Mesangial cell (primary cell): Measurements from ENCODE around the gene COPS8.

- RAMPAGE, long total RNA: no peak
Observed at GRCh38 chr2:235596747-235597353, 103.0 kb downstream of the AGAP1 start.

- RAMPAGE, long total RNA: no peak
Observed at GRCh38 chr2:235628132-235628560, 134.3 kb downstream of the AGAP1 start.

DNA sequence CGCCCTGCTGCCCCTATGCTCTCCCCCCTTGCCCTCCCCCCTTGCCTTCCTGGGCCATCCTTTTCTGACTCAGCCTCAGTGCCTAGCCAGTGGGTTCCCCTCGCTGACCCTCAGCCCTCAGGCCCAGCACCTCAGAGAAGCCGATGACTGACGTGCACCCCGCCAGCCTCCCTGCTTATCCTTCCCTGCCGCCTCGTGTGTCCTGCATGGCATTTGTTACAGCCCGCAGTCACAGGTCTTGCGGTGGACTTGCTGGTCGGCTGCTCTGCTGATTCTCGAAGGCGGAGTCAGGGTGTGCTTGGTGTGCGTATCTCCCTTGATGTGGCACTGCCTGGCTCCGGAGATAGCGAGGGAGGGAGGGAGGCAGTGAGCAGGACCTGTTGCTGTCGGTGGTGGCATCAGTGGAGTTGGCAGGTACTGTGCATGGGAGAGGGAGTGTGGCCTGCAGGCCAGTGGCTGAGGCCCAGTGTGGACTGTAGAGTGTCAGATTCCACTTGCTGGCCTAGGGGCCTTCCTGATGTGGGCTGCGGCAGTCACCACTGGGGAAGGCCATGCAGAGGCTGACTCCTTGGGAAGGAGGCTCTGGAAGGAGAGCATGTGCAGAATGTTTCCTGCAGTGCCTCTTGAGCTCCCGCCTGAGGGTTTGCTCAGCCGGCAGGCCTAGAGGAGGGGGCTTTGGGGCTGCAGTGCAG lies 198.8 kb downstream of the AGAP1 start:
- RAMPAGE, long total RNA: no peak

DNA sequence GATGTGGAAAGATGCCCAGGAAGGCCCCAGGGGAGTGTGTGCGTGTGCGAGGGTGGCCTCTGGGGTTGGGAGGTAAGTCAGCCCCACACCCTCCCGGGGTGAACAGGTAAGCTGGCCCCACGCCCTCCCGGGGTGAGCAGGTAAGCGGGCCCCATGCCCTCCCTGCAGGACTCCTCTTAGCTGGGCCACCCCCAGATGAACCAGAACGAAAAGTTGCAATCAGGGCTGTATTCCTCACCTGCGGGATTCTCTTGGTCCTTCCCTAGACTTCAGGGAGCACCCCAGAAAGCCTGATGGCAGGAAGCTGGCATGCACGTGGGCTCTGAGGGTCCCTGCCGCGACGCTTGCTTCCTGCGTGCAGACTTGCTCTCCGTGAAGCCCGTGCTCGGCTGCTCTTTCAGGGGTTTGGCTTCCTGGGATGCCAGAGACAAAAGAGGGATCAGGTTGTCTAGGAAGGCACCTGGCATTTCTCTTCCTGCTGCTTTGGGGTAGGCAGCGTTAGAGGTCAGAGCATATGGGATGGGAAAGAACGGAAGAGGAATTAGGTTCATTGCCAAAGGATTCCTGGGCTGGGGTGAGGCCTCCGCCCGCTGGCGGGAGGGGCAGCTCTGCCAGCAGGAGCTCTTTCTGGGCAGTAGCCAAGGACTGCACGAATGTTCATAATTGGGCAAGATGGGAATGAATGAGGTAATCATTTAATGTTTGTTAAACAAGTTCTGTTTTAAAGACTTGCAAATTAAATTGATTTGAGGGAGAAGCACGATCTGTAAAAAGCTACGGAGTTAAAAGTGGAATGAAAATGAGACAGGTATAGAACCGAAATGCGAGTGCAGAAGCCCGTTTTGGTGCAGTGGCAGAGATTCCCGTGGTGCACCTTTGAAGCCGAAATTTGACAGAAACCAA lies 253.8 kb downstream of the AGAP1 start:
- RAMPAGE, long total RNA: no peak

DNA sequence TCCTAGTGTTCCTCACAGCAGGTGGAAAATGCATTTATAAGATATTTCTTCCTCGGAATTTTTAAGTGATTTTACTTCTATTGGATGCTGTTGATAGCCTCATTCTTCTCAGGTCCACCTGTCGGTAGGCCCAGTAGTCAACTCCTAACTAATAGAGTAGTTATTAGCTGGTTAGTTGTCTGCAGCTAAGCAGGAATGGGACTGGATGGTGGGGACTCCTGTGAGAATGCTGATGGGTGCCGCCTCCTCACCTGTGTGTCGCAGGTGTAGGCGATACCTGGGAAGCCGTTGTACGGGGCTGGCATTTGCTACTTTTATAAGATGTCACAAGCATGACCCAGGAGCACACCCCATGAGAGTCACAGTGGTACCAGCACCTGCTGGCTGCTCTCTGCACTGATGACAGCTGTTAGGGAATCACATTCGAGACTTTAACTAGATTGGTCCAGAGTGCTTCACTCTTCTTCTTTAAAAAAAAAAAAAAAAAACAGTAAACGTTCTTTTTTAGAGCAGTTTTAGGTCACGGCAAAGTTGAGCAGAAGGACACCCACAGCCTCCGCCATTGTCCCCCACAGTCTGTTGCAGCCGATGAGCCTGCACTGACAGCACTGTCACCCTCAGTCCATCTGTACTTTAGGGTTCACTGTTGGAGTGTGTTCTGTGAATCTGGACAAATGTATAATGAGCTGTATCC lies 337.0 kb downstream of the AGAP1 start:
- RAMPAGE, long total RNA: no peak

DNA sequence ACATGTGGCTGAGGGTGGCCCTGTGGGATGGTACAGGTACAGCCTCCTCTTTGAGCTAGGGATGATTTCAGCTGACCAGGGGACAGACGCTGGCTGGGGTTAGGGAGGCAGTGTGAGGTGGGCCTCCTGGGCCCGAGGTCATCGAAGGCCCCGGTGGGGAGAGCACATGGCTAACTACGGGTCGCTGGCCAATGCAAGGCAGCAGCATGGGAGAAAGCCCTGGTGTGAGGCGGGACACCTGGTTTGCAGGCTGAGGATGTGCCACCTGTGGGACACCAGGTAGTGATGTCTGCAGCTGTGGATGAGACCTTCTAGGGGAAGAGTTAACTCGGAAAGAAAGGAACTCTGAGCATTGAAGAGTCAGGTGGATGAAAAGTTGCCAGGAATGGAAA lies 304.7 kb downstream of the GBX2 start:
- RAMPAGE, long total RNA: no peak

GRCh38 chr2:236568374-236569250 lies 1.0 kb upstream of the ACKR3 start:
- RAMPAGE, long total RNA: no peak

DNA sequence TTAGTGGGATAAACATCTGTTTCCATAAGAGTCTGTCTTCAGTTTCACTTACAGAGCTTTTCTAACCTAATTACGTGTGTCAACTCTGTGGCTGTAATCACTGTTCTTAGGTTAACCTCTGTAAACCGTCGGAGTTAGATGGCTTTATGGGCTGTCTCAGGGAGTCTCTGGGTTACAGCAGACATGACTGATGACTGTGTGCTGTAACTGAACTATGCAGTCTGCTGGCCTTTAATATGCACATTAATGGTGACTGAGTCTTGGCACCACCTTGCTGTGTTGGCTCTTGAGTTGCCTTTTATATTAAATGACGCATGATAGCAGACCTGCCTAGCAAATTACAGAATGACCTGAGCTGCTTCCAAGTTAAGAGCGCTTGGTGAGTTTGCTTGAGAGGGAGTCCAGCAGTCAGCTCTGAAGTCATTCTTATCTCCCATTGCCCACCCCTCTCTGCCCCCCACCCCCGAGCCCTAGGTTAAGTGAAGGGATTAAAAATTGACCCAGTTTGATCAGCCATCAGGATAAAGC lies 90.2 kb downstream of the ACKR3 start:
- RAMPAGE, long total RNA: no peak

DNA sequence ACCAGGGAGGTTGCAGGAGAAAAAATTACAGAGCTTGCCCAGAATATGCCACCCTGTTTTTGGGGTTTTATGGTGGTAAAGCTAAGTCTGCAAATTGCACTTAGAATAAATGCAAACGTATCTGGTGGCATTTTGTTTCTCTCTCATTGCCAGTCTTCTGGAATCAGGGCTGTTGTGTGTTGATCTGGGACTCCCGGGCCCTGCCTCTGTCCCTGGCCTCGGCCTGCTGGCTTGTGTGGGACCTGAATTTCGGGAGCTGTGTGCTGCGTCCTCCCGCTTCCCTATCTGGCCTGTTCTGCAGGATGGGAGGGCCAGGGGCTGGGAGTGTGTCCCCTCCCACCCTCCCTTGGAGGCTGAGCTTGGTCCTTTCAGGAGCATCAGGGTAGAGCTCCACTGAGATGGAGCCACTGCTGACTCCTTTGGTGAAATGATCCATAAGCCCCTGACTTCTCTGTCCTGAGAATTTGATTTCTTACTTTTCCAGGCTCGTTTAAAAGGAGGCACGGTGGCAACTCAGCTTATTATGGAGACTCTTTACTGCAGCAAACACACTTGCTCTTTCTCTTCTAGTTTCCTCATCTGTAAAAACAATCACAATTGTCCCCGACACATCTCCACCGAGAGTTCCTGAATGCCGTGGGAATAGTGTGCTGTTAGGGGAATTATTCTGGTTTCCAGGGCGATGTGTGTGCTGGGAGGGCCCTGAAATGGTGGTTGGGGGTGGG lies 118.6 kb downstream of the ACKR3 start:
- RAMPAGE, long total RNA: no peak

DNA sequence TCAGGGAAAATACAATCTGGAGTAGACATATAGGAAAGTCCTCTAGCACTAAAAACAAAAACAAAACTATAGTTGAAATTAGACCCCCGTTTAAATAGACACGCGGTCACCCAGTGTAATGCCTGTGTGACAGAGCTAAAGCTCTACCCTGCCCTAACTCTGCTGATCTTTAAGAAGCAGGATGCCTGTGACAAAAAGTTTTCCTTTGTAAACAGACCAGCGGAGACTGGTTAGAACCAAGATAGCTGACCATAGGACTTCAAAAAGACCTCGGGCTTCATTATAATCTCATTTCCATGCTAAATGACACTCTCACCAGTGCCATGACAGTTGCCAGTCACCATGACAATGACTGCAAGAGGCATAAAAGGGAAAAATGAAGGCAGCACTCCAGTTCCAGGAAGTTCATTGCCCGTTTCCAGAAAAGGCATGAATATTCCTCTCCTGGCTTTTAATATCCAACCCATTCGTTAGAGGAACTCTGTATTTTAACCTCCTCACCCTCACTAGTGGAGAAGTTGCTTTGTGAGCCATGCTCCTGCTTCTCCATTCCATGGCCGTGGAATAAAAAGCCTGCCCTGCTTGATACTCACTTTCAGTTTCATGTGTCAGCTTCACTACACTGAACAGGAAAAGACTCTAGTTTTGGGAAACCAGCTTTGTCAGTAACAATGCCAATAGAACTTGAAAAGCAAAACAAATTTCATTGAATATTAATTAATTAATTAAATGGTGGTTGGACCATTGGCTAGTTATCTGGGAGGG lies 157.1 kb upstream of the COPS8 start:
- RAMPAGE, long total RNA: no peak

GRCh38 chr2:236967904-236968567 lies 117.7 kb upstream of the COPS8 start:
- RAMPAGE, long total RNA: no peak

- RAMPAGE, long total RNA: no peak
Observed at GRCh38 chr2:236998112-236998820, 87.4 kb upstream of the COPS8 start.

DNA sequence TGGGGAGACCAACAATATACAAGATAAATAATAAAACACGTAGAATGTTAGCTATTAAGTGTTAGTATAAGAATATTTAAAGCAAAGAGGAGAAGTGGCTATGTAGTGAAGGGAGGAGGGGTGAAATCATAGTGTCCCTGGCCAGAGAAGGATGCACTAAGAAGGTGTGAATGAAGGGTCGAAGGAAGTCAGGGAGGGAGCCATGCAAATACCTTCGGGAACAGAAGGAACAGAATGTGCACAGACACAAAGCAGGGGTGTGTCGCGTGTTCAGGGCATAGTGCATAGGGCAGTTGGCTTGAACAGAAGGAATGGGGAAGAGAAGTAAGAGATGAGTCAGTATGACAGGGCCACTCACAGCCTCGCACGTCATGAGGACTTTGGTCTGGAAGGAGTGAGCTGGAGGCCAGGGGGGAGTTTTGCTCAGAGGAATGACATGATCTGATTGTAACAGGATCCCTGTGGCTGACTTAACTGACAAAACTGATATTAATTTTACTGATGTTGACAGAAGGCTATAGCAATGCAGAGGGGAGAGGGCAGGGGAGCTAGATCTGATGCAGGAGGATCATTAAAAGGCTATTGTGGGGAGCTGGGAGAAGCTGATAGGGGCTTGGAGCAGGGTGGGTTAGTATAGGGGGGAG lies 60.6 kb upstream of the COPS8 start:
- RAMPAGE, long total RNA: no peak

GRCh38 chr2:237084983-237086083 lies at the start of gene COPS8:
Gene COPS8 (plus strand): TSS chr2:237085889.
- RAMPAGE, long total RNA: start-site peak on the minus strand at chr2:237085728-237085824, 26 reads; start-site peak on the plus strand at chr2:237085894-237085946, 1,019 reads

DNA sequence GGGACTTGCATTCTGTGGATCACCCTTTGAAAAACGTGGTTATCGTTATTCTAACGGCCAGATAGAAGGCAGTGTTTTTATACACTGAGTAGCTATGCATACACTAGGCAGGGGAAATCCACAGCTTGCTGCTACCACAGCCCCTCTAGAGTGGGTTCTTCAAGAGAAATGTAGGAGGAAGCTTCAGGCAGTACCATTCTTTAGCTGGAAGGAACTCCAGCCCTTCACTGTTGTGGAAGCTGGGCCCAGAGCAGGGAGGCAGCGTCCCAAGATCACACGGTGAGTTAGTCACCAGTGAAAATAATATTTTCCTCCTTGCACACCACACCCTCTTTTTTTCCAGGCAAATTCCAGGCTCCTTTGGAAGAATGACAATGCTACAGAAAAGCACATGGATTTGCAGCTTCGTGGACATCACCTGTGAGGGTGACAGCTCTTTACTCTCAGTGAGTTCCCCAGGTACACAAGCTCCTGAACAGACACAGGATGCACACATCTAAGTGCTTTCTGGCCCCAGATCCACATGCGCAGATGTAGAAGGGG lies 157.1 kb downstream of the COL6A3 start:
- RAMPAGE, long total RNA: no peak

GRCh38 chr2:237300039-237300385 lies 114.0 kb downstream of the COL6A3 start:
- RAMPAGE, long total RNA: no peak

DNA sequence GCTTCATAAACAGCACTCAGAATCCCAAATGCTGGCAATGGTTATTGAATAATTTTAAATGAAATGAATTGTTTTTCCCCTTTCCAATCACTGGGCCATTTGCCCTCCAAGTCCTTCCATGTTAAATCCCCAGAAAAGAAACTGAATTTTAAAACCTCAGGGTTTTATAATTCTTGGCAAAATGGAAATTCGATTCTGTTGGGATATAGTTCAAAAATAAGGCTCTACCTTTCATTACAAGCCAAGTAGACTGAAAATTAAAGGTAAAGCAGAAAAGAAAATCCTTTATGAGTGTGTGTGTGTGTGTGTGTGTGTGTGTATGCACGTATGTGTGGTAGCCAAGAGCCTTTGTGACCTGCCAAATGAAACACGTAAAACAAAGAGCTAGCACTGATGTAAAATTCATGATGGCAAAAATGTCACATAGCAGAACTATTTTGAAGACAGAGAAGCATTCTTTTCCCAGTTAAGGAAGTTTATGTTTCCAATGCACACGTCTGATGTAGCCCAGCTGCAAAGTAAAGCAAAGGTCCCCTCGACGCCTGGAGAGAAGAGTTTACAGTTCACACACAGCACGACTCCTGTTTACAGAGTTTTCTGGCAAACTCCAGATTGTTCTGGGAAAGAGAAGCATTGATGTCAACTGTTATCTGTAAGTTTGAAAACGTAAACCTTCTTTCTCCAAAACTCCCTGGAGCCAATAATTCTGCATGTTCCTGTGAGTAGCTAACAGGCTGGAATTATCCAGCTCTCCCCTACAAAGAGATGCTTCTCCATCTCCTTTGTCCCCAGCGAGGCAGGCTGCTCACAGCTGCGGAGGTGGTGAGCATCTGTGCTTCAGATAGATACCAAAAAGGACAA lies 87.8 kb downstream of the COL6A3 start:
- RAMPAGE, long total RNA: no peak

DNA sequence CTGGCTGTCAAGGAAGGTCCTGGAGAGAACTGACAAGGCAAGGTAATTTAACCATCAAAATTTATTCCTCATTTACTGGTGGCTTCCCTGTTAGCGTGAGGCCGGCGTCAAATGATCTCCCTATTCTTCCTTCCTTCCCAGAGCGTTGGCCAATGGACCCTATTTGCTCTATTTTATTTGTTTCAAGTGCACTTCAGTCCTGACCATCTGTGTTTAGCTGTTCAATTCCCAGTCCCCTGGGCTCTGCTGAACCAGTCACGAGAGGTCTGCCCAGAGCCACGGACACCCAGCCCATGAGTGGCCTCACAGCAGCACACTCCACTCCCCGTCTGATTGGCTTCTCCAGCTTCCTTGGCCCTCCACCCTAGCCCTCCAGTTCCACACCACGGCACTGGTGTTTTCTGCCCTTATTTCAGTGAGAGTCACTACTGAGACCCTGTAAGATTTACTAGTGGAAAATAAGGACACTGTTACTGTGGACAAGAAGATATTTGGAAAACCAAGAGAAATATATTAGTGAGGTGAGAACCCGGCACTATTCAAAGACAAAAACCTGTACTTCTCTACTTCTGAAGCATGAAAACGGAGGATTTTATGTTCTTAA lies 86.7 kb downstream of the COL6A3 start:
- RAMPAGE, long total RNA: no peak

- RAMPAGE, long total RNA: no peak
Observed at GRCh38 chr2:237334512-237334992, 79.4 kb downstream of the COL6A3 start.

- RAMPAGE, long total RNA: no peak
Observed at GRCh38 chr2:237354647-237355058, 59.3 kb downstream of the COL6A3 start.